ENCODE results near the genes PNMT and IKZF3.

GRCh38 chr17:39539496-39540217 is 68.1 kb downstream of the NEUROD2 start:
- PRO-cap: no peak

GRCh38 chr17:39593199-39593456 is 14.6 kb downstream of the NEUROD2 start:
- PRO-cap: no peak

- PRO-cap: no peak
Observed at GRCh38 chr17:39593994-39594337, 13.8 kb downstream of the NEUROD2 start.

GRCh38 chr17:39638142-39638812 is 1.3 kb downstream of the STARD3 start:
- PRO-cap: no peak

- PRO-cap: unidirectional peak, minus-strand start at chr17:39661228
Observed at GRCh38 chr17:39660882-39661809, 4.0 kb upstream of the TCAP start.

GRCh38 chr17:39663673-39664661 is 1.2 kb upstream of the TCAP start:
- PRO-cap: bidirectional peak, plus-strand start at chr17:39664041, minus-strand start at chr17:39663923

DNA sequence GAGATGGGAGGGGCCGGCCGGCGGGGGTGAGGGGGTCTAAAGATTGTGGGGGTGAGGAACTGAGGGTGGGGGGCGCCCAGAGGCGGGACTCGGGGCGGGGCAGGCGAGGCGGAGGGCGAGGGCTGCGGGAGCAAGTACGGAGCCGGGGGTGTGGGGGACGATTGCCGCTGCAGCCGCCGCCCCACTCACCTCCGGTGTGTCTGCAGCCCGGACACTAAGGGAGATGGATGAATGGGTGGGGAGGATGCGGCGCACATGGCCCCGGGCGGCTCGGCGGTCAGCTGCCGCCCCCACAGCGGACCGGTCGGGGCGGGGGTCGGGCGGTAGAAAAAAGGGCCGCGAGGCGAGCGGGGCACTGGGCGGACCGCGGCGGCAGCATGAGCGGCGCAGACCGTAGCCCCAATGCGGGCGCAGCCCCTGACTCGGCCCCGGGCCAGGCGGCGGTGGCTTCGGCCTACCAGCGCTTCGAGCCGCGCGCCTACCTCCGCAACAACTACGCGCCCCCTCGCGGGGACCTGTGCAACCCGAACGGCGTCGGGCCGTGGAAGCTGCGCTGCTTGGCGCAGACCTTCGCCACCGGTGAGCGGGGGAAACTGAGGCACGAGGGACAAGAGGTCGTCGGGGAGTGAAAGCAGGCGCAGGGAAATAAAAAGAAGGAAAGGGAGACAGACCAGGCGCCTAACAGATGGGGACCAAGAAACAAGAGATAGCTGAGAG is at the start of gene PNMT:
TSS of gene PNMT (plus strand) at position 355 of the 717 bp plus-strand sequence.
- PRO-cap: bidirectional peak, plus-strand start at position 298 of the sequence, minus-strand start at position 193 of the sequence

DNA sequence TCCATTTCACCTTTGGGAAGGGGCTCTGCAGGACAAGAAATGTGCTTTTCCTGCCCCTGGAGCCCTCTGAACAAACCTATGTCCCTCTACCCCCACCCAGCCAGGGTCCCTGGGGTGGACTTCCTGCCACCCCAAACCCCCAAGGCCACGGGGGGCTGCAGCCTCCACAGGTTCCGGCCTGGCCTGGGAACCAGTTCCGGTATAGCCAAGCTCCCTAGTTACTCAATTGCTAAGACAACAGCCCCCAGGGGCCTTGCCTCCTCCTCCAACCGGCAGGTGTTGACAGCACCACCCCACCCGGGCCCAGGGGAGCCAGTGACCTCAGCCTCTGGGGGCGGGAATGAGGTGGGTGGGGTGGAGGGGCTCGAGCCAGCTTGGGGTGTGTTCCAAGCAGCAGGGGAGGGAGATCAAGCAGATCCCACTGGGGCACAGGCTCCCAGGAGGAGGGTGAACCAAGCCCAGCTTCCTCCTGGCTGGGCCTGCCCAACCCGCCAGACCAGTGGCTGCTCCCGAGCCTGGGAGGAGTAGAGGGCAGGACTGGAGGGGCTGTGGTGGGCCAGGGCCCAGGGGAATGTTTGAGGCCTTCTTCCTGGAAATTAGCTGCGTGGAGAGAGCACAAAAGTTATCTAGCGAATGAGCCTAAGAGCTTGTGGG is 6.6 kb downstream of the PNMT start:
- PRO-cap: no peak

DNA sequence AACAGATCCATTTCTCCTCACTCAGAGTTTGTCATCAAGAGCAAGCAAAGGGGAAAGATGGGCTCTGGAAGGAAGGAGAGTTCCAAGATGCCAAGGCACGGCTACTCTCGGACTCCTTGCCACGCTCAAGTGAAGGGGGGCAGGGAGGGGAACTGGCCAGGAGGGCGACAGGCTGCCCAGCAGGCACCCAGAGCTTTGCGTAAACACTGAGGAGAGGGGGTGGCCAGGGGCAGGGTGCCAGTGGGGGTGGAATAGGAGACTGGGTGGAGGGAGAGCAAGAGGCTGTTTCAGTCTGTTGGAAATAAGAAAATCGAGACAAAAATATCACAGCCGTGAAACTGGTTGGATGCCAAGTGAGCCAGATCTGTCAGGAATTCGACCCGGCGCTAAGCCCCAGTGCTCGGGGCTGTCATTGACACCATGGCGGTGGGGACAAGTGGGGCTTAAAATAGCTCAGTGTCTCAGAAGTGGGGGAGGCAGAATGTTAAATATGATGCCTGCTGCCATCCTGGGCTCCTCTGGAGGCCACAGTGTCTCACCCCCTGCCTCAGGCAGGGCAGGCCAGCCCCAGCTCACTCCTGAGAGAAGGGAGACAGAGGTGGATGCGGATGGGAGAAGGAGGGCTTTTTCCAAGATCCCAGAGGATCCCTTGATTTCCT is 9.3 kb downstream of the PNMT start:
- PRO-cap: unidirectional peak, minus-strand start at position 117 of the sequence; bidirectional peak, plus-strand start at position 575 of the sequence, minus-strand start at position 312 of the sequence

DNA sequence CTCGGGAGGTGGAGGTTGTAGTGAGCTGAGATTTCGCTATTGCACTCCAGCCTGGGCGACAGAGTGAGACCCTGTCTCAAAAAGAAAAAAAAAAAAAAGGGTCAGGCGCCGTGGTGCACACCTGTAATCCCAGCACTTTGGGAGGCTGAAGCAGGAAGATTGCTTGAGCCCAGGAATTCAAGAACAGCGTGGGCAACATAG is 13.7 kb downstream of the ERBB2 start:
- PRO-cap: no peak

GRCh38 chr17:39723115-39723546 is 7.2 kb downstream of the MIEN1 start:
- PRO-cap: no peak

- PRO-cap: bidirectional peak, plus-strand start at chr17:39753919, minus-strand start at chr17:39753883; bidirectional peak, plus-strand start at chr17:39754552, minus-strand start at chr17:39754471
Observed at GRCh38 chr17:39753799-39754779, 16.4 kb downstream of the GRB7 start.

GRCh38 chr17:39792939-39793354 is 55.2 kb downstream of the GRB7 start:
- PRO-cap: no peak

GRCh38 chr17:39863688-39864548 is at the start of gene IKZF3:
TSS of gene IKZF3 (minus strand) at chr17:39864312.
- PRO-cap: no peak

- PRO-cap: no peak
Observed at GRCh38 chr17:39904535-39905162, 13.8 kb downstream of the GSDMB start.

DNA sequence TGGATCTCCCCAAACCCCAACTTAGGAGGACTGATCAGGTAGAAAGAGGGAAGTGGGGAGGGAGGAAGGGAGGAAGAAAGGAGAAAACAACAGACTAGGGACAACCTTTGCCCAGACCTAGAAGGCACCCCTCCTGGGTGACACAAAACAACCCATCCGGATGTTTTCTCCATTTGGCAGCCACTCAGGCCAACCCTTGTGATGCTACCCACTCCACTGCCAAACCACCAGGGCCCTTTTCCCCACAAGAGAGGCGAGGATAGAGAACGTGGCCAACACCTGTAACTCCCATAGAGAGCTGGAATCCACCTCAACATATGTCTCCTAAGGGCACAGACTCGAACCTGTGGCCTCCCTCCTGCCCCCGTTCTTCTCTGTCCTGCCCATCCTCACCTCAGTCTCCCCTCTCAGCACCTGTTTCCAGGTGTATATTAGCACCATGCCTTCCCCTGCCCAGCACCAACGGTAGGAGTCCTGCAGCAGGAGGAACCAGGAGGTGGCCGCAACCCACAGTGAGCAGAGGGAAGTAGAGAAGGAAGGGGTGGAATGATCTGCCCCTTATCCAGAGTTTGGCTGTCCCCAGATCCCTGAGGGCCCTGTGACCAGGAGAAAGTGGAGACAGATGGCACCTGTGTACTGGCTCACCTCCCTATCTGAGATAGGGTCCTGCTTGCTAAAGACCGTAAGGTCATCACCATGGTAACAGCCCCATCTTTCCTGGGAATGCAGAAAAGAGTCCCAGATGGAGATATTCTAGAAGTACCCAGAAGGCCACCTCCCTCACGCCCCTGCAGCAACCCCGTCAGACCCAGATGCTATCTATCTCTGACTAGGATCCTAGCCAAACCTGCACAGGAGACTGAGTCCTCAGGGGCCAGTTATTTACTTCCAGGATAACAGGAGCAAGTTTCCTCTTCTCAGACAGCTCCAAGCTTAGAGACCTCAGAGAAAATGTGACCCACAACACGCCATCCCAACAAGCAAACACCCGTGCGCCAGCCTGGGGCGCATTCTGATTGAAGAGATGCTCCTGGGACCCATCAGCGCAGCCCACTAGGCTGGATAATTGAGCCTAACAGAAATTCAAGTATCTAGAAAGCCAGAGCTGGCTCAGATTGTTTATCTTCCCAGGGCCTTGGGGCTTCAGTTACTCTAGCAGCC is 2.2 kb downstream of the ORMDL3 start:
- PRO-cap: no peak

- PRO-cap: no peak
Observed at GRCh38 chr17:40025644-40026382, 10.6 kb downstream of the CSF3 start.

DNA sequence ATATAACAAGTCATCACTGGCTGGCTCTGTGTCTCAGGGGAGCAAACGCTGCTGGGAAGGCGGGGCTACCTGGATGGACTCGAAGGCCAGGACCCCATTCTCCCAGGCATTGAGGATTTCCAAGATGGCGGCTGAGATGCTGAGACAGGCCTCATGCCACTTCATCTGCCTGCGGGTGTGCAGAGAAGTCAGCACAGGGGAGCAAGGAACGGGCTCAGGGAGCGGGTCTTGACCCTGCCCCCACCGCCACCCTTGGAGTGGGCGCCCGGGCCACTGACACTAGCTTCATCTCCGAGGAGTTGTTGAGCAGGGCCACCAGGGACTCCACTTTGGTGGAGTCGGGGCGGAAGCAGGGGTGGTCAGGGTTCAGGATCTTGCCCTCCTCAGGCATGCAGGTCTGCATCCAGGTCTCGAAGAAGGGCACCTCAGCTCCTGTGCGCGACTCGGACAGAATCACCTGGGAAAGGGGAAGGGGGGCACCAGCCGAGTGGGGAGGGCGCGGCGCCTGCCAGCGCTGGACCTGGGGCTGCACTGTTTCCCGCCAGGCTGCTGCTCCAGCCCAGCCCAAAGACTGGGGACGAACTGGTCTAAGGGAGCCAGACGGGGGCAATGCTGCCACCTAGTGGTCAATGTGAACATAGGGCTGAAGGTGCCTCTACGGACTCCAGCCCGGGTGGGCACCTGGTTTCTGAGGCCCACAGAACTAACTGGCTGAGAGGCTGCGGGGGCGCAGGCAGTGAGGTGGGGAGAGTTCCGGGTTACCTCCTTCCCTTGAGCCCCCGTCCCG is 11.5 kb downstream of the CSF3 start:
- PRO-cap: no peak

DNA sequence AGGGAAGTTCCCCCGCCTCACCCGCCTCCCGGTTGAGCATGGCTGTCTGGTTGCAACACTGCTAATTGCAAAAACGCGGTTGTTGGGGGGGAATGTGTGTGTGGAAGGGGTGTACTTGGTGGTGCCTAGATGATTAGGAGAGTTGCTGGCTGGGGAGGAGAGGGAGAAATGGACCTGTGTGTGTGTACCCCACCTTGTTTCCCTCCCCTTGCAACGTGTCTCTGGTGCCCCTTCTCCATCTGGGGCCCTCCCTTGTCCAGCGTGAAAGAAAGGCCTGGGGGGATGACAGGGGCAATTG is 781 bp downstream of the THRA start:
- PRO-cap: no peak

DNA sequence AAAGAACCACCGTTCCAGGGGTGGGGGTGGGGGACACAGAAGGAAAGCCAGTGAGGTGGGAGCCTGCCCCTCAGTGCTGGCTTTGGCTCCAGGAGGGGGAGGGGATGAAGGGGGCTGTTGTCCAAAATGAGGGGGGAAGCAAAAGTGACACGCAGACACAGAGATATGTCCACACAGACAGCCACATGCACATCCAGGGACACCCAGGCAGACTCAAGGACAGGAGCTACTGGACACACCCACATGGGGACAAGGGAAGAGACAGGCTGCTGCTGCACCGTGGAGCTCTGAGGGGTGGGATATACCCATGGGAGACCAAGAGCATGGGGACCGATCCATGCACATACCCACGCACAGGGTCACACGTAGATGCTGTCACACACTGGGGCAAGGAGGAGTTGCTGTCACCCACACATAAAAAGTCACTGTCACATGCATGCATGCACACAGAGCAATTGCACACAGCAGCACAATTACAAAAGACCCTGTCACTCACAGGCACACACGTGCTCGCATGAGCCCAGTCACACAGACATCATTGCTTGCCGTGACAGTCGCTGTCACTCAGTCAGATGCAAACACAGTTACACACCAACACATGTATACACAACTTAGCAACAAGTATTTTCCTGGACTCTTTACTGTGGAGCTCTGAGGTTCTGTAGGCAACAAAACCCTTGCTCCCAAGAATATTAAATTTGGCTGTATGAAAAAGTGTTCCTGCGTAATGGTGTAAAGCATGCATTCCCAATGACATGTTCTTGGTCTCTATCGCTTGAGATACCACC is 1.3 kb downstream of the THRA start:
- PRO-cap: no peak